HT-29 (cell line): ENCODE data around the gene FANCE.

DNA sequence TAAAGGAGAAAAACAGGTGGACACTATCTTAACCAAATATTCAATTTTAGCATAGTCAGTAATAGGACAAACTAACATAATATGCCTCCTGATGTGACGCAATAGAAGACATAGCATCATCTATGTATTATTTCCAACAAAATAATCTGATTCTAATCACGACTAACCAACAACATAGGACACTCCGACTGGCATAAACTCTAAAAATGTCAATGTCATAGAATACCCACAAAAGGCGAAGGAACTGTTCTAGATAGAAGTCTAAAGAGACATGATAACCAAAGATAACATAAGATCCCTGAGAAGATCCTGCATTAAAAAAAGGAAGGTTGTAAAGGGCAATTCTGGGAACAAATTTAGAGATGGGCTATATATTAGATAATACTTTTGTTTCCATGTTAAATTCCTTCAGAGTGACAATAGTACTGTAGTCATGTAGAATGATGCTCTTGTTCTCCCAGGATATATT lies 28.9 kb downstream of the ILRUN start:
- RAMPAGE, long total RNA = no peak

DNA sequence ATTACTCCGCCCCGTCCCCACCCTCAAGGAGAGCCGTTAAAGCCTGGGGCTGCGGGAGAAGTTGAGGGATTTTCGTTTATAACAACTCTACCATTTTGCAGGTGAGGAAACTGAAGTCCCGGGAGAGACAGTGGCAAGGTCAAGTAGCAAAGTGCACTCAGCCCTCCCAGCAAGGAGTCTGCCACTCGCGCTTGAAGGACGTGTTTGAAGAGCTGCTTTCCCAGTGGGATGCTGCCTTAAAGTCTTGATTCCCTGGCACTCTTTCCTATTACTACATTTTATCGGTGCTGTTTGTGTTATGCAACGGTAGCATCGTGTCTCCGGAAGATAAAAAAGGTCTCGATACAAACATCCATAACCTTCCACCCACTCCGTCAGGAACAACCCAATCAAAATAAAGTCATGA lies 494 bp upstream of the ILRUN start:
- RAMPAGE, long total RNA = no peak

GRCh38 chr6:34740311-34741039 lies 16.8 kb upstream of the SNRPC start:
- RAMPAGE, long total RNA = no peak

DNA sequence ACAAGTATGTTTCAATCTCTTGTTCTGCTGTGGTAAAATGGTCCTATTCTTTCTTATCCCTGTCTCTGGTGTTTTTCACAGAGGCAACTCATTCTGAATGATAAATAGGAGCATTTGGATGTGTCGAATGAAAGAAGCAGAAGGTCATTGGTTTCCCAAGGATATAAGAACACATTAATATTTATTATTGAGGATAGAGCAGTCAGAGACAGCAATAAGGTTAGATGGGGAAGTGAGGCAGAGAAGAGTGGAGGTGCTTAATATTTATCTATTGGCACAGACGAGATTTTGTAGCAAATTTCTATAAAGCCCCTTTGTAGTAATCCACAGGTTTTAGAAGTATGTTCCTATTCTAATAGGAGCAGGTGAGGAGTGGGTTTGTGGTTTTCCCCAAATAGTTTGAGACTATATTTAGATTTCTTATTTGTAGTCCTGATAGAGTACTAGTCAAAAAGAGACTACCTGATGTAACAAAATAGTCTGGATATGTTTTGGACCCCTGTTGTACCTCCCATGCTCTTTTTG lies 5.5 kb downstream of the SNRPC start:
- RAMPAGE, long total RNA = no peak

DNA sequence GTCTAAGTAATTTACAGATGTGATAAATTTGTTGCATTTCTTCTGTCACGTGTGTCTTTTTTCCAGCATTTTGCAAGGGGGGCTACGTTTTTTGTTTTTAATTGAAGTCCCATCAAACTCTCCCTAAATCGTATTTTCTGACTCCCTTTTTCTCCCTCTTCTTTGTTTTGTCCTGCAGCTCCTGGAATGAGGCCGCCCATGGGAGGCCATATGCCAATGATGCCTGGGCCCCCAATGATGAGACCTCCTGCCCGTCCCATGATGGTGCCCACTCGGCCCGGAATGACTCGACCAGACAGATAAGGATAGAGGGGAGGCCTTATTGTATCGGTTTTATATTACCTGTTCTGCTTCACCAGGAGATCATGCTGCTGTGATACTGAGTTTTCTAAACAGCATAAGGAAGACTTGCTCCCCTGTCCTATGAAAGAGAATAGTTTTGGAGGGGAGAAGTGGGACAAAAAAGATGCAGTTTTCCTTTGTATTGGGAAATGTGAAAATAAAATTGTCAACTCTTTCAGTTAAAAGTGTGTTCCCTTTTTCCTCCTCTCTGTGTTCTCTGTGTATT lies 16.0 kb downstream of the SNRPC start:
- RAMPAGE, long total RNA = no peak

DNA sequence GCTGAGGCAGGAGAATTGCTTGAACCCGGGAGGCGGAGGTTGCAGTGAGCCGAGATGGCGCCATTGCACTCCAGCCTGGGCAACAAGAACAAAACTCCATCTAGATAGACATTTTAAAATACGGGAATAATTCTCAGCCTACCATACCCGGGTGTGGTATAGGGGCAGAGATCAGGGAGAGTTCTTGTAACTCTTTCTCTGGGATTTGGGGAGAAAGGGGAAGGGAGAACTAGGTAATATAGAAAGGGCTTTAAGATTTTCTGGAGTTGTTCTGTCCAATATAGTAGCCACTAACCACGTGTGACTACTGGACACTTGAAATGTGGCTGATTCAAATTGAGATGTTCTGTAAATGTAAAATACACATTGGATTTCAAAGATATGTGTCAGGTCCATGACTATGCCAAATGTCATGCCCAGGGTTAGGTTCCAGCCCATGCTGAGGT lies 47.3 kb downstream of the BLTP3A start:
- RAMPAGE, long total RNA = no peak

GRCh38 chr6:34982220-34983458 lies 93.6 kb downstream of the ANKS1A start:
- RAMPAGE, long total RNA = no peak

DNA sequence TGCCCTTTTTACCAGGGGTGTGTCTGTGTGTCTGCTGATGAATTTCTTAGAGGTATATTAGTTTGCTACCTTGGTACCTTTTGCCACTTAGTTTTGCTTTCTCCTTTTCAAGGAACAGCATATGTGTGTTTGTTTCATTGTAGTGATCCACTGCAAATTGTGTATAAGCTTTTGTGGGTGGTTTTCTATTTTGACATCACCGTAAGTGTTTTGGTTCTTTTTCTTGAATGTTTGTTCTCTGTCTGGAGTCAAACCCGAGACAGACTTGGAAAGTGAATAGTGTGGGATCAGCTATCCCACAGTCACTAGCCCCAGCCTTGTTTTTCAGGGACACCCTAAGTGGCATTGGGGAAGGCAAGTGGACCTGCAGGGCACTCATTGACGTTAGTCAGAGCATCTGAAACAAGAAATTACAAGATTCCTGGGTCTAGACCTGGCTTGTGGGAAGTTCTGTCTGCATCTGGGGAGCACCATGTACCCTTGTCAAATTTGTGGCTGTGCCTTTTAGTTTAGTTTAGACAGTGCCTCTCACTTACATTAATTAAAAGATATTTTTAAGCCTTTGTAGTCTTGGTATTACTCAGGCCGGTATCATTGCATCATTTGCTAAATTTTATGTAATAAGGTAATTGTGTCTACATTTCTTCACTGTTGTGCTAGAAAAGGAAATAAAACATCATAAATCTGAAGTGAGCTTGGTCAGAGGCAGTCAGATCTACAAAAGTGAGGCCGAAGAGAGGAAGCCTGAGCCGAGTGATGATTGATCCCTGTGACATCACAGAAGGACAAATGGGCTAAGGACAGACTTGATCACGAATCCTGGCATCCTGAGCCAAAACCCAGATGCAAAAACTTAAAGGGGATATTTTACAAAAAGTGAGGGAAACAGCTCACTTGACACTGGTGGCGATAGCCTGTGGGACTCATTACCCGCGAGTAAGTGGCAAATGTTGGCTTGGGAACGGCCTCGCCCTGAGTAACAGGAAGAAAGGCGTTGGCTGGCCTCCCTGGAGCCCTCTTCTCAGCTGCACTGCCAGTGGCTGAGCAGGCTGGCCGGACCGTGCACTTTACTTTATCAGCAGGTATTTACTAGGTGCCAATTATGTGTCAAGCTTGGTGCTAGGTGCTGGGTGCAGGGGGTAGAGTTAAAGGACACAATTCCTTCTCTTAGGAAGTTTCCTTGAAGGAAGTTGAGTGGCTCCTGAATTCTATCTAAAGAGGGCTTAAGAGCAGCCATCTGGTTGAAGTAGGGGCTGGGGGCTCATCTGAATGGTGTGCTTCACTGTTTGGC lies 106.6 kb downstream of the TCP11 start:
- RAMPAGE, long total RNA = no peak

DNA sequence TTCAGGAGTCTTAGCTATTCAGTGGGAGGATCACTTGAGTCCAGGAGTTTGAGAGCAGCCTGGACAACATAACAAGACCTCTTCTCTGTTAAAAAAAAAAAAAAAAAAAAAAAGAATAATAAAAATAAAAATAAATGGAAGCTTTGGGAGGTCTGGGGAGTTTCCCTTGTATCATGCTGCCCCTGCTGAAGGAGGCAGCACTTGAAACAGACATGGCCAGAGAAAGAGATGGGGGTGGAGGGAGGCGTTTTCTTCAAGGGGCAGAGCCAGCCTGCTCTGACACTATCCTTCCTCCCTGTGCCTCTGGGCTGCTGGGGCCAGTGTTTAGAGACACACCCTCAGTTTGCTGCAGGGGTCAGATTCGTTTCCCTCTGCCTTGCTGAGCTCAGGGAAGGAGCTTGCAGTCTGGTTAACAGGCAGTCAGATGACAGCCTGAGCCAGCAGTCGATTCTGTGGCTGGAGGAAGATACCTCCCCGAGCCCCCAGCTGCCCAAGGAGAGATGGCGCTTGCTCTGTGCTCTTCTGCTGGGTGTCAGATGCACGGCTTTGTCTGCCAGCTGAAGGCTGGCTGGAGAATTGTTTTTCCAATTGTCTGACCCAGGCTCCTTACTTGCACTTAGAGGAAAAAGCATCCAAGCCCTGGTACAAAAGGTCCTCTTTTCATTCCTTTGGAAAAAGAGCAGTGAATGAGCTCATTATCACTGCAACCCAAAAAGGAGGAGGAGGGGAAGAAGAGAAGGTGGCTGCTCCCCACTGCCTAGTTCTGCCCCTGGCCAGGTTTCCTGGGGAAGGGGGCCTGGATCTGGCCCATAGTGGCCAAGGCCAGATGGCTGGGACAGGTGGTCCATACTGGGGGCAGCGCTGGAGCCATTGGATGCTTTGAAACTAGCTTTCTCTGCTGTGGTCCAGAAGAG lies 88.4 kb downstream of the TCP11 start:
- RAMPAGE, long total RNA = no peak

DNA sequence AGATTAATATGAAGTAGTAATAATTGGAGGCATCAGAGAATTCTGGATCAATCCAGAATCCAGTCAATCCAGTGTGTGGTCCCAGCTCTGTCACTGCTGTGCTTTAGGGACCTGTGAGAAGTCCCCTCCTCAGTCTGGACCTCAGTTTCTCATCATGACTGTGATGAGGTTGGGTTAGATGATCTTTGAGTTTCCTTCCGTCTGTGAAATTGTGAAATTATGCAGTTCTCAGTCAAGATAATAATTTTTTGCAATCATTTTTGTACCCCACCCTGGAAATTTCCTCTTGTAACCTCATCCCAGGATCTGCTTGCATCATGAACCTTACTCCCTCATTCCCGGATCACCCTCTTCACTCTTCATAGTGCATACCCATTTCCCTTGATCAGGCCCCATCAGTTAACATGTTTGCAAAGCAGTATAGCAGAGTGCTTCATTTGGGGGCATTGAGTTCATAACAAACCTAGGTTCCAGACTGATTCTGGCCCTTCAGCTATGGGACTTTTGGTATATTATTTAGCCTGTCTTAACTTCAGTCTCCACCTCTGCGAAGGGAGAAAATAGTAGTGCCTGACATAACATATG lies 1.1 kb downstream of the ZNF76 start:
- RAMPAGE, long total RNA = no peak

GRCh38 chr6:35346504-35347288 lies 4.3 kb downstream of the PPARD start:
- RAMPAGE, long total RNA = no peak

DNA sequence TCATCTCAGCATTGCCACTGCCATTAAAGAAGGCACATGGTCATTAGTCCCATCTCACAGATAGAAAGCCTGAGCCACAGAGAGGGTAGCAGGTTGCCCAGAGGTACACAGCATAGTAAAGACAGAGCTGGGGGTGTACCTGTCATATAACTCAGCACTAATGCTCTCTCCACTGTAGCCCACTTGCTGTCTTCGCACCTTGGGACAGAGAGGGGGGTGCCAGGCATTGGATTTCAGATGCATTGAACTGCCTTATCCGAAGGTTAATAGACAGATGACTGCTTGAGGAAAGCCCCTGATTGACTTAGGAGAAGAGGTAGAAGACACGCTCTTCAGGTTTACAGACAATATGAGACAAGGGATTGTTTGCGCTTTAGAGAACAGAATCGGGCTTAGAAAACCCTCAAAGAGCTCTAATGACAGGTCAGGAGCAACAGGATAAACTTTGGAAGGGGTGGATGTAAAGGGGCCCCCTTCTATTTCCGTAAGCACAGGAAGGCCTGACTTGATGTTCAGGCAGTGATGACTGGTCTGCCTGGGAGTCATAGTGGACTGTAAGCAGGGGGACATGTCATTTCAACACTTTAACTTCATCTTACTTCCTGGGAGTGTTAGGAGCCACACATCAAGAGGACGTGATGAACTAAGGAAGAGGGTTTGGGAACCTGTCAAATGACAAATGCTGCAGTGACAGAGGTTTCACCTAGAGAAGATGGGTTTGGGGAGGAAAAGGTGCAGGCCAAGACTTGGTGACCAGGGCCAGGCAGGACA lies 52.7 kb downstream of the PPARD start:
- RAMPAGE, long total RNA = no peak

- RAMPAGE, long total RNA = no peak
Observed at GRCh38 chr6:35451711-35452449, at the start of gene FANCE. TSS of gene FANCE (plus strand) at chr6:35452338.

DNA sequence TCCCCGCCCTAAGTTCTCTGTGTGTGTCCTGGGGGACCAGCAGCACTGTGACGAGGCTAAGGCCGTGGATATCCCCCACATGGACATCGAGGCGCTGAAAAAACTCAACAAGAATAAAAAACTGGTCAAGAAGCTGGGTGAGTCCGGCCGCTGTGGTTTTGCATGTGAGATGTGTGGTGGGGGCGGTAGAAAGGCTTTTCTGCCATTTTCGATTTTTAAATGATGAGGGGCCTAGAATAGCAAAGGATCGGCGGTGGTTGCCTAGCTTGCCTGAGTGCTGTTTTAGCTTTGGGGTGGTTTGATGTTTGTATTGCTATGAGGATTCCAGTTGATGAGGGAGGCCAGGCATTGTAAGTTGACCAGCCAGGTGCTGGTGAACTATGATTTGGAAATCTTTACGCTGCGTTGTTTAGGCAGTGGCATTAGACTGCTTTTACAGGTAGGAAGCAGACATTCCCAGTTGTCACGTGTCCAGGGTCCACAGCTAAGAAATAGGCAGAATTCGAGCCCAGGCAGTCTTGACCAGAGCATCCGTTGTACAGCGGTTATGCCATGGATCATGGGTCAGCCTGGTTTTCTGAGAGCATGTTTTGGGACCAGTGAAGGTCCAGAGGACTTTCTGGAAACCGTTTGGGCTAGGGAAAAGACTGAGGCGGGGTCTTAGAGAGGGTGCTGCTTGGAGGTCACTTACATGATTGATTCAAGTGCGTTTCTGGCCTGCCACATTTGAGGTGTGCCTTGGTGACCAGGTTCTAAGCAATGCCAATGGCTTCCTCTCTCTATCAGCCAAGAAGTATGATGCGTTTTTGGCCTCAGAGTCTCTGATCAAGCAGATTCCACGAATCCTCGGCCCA lies 1.4 kb downstream of the RPL10A start:
- RAMPAGE, long total RNA = no peak

- RAMPAGE, long total RNA = no peak
Observed at GRCh38 chr6:35473604-35474799, 5.8 kb downstream of the RPL10A start.

GRCh38 chr6:35512158-35512494 lies 570 bp downstream of the TULP1 start:
- RAMPAGE, long total RNA = no peak

DNA sequence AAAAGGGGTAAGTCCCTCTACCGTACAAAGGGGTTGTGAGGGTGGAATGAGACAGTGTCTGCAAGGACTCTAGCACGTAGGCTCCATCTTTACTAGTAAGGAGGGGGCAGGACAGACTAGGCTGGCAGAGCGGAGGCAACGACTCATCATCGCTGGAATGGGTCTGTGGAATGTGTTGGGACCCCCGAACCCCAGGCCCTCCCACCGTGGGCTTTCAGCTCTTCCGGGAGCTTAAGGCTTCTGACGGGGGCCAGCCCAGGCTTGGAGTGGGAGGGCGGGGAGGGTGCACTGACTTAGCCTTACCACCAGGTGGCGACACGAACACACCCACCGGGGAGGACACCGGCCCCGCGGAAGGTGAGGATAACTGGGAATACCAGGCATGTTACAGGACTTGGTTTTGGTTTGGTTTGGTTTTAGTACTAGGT lies 10.0 kb upstream of the TULP1 start:
- RAMPAGE, long total RNA = no peak

DNA sequence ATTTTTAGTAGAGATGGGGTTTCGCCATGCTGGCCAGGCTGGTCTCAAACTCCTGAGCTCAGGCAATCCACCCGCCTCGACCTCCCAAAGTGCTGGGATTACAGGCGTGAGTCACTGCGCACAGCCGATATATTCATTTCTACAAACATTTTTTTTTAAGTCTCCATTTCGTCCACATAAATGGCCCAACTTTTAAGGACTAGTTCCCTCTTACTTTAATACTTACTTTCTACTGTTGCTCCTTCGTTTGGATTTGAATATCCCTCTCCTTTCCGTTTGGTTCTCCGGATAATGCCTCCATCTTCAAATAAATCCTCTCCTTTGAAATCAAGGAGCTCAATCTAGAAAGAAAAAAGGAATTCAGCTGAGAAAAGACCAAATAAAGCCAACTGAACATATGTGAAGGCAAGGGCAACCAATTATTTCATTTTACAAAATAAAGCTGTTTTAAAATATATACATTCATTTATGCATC lies 69.8 kb downstream of the FKBP5 start:
- RAMPAGE, long total RNA = no peak

DNA sequence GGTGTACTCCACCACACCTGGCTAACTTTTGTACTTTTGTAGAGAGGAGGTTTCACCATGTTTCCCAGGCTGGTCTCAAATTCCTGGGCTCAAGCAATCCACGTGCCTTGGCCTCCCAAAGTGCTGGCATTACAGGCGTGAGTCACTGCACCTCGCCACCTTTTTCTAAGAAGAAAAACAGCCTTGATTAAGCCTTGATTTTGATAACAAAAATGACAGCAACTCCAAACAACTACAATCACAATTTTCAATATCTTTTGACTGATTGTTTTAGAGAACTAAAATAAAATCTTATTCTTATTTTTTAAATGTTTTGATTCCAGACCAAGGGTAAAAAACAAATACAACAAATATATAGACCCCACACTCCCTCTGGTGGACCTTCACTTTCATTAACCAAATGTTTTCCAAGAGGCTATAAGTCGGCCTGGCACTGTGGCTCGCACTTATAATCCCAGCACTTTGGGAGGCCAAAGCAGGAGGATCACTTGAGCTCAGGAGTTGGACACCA lies 4.3 kb downstream of the FKBP5 start:
- RAMPAGE, long total RNA = no peak

GRCh38 chr6:35719195-35719436 lies 17.7 kb upstream of the ARMC12 start:
- RAMPAGE, long total RNA = no peak